ENCODE data around the genes MTMR3 and CASTOR1.

- PRO-cap, 3 experiments: peak in 1 of 3 experiments; most common plus-strand start chr22:29690732 (in 1)
- RAMPAGE, long total RNA: no peak
- RRBS, 2 experiments: no CpG with 5 or more reads among the region's 8 CpGs
These were observed 29.2 kb upstream of the CABP7 start for GRCh38 chr22:29690642-29691025.

GRCh38 chr22:29800952-29801637 lies 33.9 kb downstream of the UQCR10 start:
- PRO-cap, 3 experiments: no peak in any of the 3 experiments
- RAMPAGE, long total RNA: no peak
- RRBS, 2 experiments: no CpG with 5 or more reads among the region's 12 CpGs

DNA sequence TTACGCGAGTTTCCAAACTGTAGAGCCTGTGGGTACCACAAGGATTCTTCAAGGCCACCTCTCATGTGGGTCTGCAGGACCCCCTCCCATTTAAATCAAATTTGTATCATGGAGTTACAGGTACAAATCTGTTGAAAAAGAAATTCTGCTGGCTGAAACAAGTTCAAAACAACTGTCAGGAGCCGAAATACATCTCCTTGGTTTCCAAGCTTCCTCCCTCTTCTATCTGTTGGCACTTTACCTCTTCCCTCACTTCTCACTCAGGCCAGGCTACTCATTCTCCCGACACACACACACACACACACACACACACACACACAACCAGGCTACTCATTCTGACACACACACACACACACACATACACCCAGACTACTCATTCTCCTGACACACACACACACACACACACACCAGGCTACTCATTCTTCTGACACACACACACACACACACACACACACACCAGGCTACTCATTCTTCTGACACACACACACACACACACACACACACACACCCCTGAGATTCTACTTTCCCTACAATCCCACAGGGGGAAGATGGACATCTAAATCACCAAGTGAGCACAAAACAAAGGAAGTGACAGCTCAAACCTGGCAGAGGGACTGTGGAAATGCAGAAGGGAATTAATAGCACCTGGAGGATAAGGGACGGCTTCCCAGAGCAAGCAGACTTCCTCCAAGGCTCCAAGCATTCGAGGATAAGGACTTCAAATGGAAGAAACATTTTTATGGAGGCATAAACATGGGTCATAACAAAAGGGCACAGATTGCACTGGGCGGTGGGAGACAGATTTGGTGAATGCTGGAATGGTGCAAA lies 10.4 kb downstream of the ASCC2 start:
- PRO-cap, 3 experiments: no peak in any of the 3 experiments
- RAMPAGE, long total RNA: no peak
- RRBS, 2 experiments: no CpG with 5 or more reads among the region's 7 CpGs

DNA sequence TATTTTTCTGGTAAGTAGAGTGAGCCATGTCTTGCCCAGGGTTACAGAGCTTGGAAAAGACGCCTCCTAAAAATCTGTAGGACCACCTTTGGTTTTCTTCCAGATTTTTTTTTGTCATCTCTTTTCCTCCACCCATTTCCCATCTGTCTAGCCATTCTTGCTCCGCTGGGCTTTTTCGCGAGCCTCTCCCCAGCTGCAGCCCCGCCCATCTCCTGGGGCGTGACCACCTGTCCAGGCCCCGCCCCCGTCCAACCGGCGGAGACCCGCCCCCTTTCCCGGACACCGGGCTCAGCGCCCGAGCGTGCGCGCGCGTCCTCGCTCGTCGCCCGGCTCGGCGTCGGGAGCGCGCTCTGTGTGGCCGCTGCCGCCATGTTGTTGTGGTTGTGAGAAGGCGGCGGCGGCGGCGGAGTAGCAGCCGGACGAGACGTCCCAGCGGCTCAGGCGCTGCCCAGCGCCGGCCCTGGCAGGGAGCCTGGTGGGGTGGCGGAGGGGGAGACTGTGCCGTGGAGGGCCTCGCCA lies at the start of gene MTMR3:
MTMR3 (plus strand) TSS at position 348 of the 519 bp plus-strand sequence.
- PRO-cap, 3 experiments: peak in 3 of 3 experiments; most common plus-strand start position 370 of the sequence (in 3)
- RAMPAGE, long total RNA: no peak
- RRBS, 2 experiments: 2 to 3% methylated on average over 10 of the region's 46 CpGs

- PRO-cap, 3 experiments: no peak in any of the 3 experiments
- RAMPAGE, long total RNA: no peak
- RRBS, 2 experiments: no CpG with 5 or more reads among the region's 4 CpGs
These were observed 47.0 kb upstream of the HORMAD2 start for GRCh38 chr22:30033159-30033671.

DNA sequence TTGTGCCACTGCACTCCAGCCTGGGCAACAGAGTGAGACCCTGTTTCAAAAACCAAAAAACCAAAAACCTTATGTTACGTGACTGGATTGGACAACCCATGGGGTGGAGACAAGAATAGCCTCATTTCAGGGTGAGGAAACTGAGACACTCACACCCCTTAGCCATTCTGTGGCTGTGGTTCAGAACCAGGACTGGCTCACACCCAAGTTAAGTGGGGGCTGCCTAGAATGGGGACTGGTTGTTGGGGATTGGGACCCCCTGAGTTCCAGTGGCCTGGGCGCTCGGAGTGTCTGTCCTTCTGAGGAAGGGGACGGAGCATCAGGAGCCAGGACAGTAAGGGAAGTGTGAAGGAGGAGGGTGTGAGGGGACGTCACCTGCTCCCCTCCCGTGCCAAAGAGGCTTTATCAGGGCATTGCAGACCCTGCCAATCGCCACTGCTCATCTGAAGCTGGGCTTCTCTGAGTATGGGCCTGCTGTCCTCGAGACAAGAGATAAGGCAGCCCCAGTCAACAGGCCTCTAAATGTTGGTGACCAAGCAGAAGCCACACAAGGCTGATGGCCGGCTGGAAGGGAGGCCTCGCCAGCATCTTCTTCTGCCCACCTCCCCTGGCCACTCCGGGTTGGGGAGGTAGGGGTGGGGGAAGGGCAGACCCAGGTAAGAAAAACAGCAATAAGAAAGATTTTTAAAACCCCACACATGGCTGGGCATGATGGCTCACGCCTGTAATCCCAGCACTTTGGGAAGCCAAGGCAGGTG lies 29.9 kb downstream of the LIF start:
- PRO-cap, 3 experiments: no peak in any of the 3 experiments
- RAMPAGE, long total RNA: no peak
- RRBS, 2 experiments: 58 to 59% methylated on average over 3 of the region's 12 CpGs

GRCh38 chr22:30234797-30235341 lies 11.7 kb downstream of the LIF start:
- PRO-cap, 3 experiments: no peak in any of the 3 experiments
- RAMPAGE, long total RNA: no peak
- RRBS, 2 experiments: no CpG with 5 or more reads among the region's 6 CpGs

- PRO-cap, 3 experiments: peak in 3 of 3 experiments; most common plus-strand start chr22:30289983 (in 2); most common minus-strand start chr22:30289531 (in 2)
- RAMPAGE, long total RNA: no peak
- RRBS, 2 experiments: 2 to 5% methylated on average over 26 of the region's 105 CpGs
These were observed at the start of gene CASTOR1 for GRCh38 chr22:30288940-30290203. Gene CASTOR1 (minus strand): TSS chr22:30289505.

GRCh38 chr22:30290426-30291598 lies 1.5 kb upstream of the CASTOR1 start:
- PRO-cap, 3 experiments: peak in 1 of 3 experiments; most common plus-strand start chr22:30291274 (in 1); most common minus-strand start chr22:30290819 (in 1)
- RAMPAGE, long total RNA: no peak
- RRBS, 2 experiments: no CpG with 5 or more reads among the region's 14 CpGs

DNA sequence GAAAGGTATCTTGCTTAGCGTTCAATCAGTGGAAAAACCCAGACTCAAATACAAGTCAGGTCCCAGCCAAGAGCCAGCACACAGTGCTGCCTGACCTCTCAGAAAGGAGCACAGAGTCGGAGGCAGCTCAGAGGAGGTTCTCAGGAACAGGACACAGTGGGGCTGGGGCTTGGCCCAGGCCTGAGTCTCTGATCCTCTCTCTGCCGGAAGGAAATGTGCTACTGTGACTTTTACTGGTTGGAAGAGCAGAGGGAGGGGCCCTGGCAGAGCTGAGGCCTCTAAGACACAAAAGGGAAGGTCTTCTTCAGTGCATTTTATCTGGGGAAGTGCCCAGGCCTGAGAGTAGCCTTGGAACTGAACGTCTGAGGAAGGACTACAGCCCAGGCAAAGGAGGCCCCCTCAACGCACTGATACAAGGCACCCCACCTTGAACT lies 16.2 kb upstream of the CASTOR1 start:
- PRO-cap, 3 experiments: peak in 2 of 3 experiments; most common plus-strand start position 317 of the sequence (in 2); most common minus-strand start position 142 of the sequence (in 1)
- RAMPAGE, long total RNA: no peak
- RRBS, 2 experiments: no CpG with 5 or more reads among the region's 5 CpGs

DNA sequence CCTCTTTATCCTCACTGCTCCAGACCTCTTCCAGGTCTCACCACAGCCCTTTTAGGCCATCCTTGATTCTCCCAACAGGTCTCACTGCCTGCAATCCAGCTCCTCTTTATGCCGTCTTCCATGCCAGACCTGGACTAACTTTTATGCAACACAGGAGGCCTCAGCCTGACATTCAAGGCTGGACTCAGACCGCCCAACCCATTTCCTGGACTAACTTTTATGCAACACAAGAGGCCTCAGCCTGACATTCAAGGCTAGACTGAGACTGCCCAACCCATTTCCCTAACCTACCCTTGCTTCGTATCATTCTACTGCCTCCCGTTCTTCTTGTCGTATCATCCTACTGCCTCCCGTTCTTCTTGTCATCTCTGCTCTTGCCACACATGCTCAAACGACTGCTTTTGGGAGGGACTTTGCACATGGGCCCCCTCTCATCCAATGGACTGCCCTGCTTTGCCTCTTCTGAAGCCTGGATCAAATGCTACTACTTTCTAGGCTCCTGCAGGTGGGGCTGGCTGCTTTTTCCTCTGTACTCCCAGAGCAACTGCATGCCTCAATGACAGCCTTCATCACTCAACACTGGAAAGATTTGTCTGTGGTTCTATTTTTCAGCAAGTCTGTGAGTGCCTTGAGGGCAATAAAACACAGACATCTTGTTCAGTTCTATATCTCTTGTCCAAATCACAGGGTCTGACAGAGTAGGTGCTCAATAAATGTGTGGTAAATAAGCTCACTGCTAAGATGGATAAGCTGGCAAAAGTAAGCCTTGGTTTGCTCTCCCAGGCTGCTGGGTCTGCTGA lies 7.8 kb downstream of the TBC1D10A start:
- PRO-cap, 3 experiments: no peak in any of the 3 experiments
- RAMPAGE, long total RNA: no peak
- RRBS, 2 experiments: no CpG with 5 or more reads among the region's 7 CpGs

- PRO-cap, 3 experiments: no peak in any of the 3 experiments
- RAMPAGE, long total RNA: no peak
- RRBS, 2 experiments: 13 to 16% methylated on average over 4 of the region's 19 CpGs
These were observed 14.5 kb upstream of the TBC1D10A start for GRCh38 chr22:30341002-30341967.

DNA sequence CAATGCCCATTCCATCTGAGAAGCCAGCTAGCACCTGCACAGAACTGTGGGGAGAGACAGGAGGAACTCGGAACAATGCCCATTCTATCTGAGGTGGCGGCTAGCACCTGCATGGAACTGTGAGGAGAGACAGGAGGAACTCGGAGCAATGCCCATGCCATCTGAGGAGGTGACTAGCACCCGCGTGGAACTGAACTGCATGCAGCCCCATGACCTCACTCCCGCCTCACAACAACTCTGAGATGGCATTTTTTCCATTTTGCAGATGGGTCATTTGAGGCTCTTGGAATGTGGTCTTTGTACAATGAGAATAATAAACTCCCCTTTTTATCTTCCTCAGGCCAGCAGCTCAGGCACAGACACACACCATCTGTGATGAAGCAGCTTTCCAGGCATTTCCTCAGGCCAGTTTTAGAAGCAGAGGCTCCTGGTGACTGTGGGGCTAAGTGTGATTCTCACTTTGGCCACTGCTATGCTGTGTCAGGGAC lies 4.3 kb downstream of the SF3A1 start:
- PRO-cap, 3 experiments: no peak in any of the 3 experiments
- RAMPAGE, long total RNA: no peak
- RRBS, 2 experiments: no CpG with 5 or more reads among the region's 6 CpGs

GRCh38 chr22:30362369-30363151 lies 5.8 kb downstream of the CCDC157 start:
- PRO-cap, 3 experiments: no peak in any of the 3 experiments
- RAMPAGE, long total RNA: no peak
- RRBS, 2 experiments: no CpG with 5 or more reads among the region's 9 CpGs

- PRO-cap, 3 experiments: no peak in any of the 3 experiments
- RAMPAGE, long total RNA: no peak
- RRBS, 2 experiments: 74 to 93% methylated on average over 1 to 4 of the region's 10 CpGs
These were observed 11.9 kb downstream of the RNF215 start for GRCh38 chr22:30375287-30375717.

GRCh38 chr22:30404275-30404880 lies 7.6 kb downstream of the SEC14L2 start:
- PRO-cap, 3 experiments: no peak in any of the 3 experiments
- RAMPAGE, long total RNA: no peak
- RRBS, 2 experiments: 56 to 61% methylated on average over 3 to 4 of the region's 7 CpGs

GRCh38 chr22:30423529-30424000 lies 2.0 kb upstream of the MTFP1 start:
- PRO-cap, 3 experiments: peak in 3 of 3 experiments; most common plus-strand start chr22:30423707 (in 3); most common minus-strand start chr22:30423942 (in 3)
- RAMPAGE, long total RNA: no peak
- RRBS, 2 experiments: 2 to 4% methylated on average over 10 to 13 of the region's 32 CpGs

- PRO-cap, 3 experiments: peak in 1 of 3 experiments; most common plus-strand start chr22:30426112 (in 1); most common minus-strand start chr22:30426244 (in 1)
- RAMPAGE, long total RNA: no peak
- RRBS, 2 experiments: 0 to 2% methylated on average over 2 of the region's 41 CpGs
These were observed 638 bp downstream of the MTFP1 start for GRCh38 chr22:30425966-30426845.

GRCh38 chr22:30434956-30435337 lies 9.4 kb downstream of the MTFP1 start:
- PRO-cap, 3 experiments: no peak in any of the 3 experiments
- RAMPAGE, long total RNA: no peak
- RRBS, 2 experiments: no CpG with 5 or more reads among the region's 1 CpG

GRCh38 chr22:30439896-30440329 lies 14.3 kb downstream of the MTFP1 start:
- PRO-cap, 3 experiments: no peak in any of the 3 experiments
- RAMPAGE, long total RNA: no peak
- RRBS, 2 experiments: no CpG with 5 or more reads among the region's 9 CpGs

All from skeletal muscle tissue (tissue), 7 donors.